Parotid gland (tissue), 1 donor: ENCODE results near the genes LMX1A and RXRG.

DNA sequence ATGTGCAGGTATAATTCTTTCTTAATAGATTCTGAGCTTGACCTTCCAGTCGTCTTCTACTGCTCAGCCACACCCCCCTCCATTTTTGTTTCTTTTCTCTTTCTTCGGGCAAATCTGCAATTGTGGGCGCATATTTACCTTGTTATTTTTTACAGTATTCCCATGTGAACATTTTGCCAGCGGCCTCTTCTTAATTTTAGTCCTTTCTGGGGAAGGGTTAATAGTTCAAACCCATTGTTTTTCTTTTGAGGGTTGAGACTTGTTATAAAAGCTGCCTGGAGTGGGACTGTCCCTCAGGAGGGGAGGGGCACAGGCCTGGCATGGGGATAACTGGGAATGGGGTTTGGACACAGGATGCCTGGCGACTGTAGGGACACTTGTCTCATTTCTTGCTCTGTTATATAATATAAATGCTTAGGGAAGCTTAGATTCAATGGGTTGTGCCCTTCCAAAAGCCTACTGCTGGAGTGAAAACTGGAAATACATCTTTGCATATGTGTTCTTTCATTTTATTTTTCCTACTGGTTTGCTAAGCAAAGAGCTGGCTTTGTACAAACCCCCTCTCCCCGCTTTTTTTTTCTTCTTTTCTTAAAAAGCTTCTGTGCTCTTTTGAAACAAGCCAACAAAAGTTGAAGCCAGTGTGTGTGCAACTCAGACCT, 40.4 kb downstream of the PBX1 start:
- PRO-cap = no peak

GRCh38 chr1:164606732-164607617, 48.0 kb downstream of the PBX1 start:
- PRO-cap = no peak

- PRO-cap = unidirectional peak, minus-strand start at chr1:164647364
These were observed 88.3 kb downstream of the PBX1 start for GRCh38 chr1:164647241-164647688.

DNA sequence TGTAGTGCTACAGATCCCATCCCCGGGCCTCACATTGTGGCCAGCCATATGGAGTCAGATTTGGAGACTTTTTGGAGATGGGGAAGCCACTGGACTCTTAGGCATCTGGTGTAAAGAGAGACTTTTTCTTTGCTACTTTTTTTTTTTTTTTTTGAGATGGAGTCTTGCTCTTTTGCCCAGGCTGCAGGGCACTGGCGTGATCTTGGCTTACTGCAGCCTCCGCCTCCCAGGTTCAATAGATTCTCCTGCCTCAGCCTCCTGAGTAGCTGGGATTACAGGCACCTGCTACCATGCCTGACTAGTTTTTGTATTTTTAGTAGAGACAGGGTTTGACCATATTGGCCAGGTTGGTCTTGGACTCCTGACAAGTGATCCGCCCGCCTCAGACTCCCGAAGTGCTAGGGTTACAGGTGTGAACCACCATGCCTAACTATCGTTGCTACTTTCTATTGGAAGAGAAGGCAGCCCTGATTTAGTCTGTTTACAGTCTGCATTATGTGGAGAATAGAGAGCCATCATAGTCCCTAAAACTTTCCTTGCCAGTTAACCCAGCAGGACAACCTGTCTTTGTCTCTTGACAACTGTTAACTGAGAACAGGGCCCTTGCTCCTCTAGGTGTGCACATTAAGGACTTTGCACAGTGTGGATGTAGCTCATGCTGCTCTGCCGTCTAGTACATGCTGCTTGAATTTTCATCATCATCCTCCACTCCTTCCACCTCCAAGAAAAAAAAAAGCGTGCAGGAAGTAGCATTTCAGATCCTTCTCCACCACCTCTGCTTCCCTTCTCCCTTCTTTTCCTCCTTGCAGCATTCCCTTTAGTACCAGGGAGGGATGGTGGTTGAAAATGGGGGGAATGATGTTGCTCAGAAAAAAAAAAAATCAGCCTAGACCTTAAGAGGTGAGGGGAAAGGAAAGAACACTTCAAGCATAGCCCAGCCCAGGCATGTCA, 91.4 kb downstream of the PBX1 start:
- PRO-cap = no peak

GRCh38 chr1:164699531-164700890, 141.0 kb downstream of the PBX1 start:
- PRO-cap = no peak

DNA sequence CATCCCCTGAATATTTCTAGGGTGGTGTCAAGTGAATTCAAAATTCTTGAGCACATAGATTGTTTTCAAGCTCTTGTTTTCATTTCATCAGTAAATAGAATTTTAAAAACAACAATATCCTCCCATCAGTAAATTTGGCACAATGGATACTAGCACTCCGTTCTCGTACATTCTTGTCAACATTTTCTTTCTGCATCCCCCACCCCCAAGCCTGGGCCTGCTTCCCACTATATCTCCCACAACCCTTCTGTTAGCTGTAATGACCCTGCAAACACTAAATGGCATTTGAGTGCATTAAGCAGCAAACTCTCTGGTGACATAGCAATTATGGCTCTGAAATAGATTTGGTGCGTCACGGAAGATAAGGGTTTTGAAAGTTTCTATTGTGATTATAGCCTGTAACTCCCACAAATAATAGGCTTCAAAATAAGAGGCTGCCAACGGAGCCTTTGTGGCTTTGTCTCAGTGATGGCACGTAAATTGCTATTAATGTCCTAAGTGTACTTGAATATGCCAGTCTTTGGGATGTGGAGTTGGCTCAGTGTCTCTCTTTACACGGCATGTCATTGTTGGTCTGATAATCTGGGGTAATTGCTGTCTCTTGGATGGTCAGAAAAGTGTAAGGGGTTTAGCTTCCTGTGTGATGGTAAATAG, 277.6 kb downstream of the PBX1 start:
- PRO-cap = no peak

DNA sequence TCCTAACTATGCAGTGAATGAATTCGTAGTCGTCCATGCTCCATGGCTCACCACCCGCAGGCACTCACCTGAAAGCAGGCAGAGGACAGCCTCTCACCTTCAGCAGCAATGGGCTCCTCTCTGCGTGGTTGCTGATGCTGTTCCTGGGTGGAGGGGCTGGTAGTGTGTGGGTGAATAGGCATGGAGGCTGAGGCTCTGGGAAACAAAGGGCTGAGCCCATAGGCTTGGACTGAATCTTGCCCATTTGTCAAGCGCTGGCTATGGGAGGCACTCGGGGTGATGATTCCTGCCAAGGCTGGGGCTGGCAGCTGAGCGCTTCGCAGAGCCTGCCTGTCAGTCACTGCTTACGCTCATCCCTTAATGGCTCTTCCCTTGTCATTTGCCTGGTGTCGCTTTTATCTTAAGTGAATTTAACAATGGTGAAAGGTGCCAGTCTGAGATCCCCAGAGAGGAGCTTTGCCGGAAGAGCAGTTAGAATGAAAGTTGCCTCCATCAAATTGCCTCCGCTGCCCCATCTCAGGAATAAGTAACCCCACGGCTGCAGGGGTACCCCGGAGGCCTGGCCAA, 353.3 kb downstream of the PBX1 start:
- PRO-cap = no peak

DNA sequence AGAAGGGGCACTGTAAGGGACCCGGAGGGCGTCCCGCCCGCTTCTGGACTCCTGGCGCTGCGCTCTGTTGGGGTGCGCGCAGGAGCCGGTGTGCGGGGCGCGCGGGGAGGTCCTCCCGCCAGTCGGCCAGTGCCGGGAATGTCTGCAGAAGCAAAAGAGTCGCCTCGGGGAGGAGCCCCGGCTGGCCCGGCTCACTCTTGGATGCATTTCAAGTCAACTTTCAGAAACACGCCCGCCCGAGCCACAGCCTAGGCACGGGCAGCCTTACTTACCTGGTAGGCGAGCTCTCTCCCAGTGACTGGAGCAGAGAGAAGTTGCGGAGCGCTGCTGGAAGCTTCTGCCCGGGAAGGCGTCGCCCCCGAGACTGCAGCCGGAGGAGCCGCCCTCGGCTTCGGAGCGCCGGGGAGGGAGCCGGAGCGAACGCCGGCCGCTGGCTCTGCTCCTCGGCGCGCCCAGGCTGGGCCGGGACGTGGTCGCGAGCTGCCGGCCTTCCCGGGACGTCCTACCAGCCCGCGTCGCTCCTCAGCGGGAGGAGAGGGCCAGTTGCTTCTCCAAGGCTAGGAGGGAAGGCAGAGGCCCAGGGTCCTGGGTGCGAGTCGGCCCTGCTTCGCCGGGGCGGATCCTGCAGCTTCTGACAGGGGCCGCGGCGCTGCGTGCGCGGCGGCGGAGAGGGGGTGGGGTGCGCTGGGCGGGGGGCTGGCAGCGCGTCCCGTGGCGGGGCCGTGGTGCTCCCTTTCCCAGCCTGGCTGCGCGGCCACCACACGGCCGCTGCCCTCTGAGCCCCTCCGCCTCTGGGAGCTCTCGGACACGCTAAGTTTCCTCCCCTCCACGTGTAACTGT, at the start of gene LMX1A:
Gene LMX1A, minus strand, starts transcription at position 633 of the 840 bp plus-strand sequence.
- PRO-cap = no peak

- PRO-cap = no peak
These were observed at the start of gene RXRG for GRCh38 chr1:165444895-165445533. TSS of gene RXRG (minus strand) at chr1:165445126.

DNA sequence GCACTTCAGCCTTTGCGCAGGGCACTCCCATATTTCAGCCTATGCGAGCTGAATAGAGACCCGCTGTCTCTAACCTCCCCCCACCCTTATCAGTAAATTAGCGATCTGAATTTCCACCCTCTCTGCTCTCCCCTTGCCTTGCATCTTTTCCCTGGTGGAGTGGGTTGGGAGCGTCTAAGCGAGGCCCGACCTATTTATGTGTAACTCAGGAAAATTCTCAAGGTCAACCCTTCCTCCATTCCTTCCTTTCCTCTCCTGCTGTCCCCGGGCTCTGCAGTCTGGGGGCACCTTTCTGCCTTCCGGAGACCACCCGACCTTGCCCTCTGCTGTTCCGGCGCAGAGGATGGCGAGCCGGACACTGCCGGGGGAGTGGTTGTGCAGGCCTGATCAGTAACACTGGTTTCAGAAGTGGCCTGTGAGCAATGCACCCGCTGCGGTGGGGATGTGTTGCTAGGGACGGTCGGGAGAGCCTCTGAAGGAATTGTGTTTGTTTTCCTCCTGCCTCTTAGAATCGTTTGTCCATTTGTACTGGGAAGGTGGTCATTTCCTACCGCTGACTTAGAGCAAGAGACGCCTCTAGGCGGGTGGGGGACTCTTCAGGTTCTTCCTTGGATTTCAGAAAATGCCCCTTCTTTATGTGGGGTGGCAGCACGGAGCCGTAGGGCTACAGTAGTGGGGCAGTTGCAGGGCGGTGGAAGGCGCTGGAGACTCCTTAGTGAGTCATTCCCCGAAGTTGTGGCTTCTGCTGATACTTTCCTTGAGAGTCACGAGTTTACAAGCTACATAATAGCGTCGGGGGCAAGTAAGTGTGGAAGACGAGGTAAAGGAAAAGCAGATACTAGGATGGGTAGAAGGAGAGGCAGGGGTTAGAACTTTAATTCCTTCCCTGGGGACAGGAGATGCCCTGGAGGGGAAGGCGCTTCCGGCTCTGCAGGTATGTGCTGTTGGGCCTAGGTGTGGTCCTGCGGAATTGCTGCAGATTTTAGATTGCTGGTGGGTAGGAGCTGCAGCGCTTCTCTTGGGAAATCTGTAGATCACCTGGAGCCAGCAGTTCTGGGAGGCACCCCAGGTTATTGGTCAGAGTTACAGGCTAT, 654 bp downstream of the MGST3 start:
- PRO-cap = unidirectional peak, plus-strand start at position 812 of the sequence

DNA sequence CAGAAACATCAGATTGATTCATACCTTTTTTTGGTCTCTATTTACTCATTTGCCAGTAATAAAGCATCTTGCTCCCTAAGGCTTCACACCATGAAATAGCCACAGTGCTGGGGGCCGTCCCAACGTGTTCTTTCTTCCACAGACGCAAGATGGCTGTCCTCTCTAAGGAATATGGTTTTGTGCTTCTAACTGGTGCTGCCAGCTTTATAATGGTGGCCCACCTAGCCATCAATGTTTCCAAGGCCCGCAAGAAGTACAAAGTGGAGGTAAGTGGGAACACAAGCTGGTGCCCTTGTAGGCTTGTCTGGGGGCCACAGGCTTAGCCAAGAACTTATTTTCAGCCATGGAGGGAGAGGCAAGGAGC, 18.6 kb downstream of the MGST3 start:
- PRO-cap = no peak

DNA sequence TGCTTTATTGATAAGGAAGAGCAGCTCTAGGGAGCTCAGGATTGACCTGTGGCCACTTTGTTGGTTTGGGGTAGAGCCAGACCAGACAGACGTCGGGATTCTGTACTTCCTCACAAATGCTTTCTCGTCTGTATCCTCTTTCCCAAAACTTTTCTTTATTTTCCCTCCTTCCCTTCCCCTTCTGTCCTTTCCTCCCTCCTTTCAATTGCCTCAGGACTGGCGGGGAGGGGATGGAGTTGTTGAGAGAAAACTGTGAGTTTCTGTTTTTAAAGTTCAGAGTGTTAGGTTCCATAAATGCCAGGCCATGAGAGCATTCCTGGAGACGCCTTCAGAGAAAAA, 68.1 kb downstream of the UCK2 start:
- PRO-cap = no peak

DNA sequence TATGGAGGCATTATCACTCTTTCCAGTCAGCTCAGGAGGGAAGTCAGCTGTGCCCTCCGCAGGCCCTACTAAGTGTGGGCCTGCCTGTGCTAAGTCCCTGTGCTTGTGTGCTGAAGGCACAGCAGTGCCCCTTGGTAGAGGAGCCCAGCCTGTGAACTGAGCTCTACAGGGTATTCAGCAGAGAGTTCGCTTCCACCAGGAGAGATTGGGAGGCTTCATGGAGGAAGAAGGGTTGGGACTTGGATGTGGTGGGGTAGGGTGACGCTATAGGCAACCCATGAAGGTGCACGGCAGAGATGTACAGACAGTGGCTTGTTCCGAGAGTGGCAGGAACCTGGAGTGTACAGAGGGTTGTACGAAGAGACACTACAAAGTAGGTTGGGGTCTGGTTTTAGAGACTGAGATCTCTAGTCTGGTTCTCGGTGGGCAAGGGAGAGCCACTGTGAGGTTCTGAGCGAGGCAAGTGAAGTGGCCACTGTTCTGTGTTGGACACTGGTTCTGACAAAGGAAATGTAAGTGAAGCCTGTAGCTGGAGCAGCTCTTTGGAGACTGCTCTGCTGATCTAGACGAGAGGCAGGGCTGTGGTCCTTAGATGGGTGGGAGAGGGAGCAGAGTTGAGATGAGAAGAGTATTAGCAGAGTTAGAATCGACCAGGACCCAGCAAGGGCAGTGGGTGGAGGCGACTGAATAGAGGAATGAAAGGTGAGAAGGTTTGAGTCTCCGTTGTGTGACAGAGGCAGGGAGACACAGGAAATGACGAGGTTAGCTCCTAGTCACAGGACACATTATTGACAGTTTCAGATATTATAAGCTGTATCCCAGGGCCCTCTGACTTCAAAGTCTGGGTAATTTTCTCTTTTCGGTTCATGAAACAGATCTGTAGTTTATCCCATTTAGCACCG, 69.6 kb downstream of the UCK2 start:
- PRO-cap = no peak

DNA sequence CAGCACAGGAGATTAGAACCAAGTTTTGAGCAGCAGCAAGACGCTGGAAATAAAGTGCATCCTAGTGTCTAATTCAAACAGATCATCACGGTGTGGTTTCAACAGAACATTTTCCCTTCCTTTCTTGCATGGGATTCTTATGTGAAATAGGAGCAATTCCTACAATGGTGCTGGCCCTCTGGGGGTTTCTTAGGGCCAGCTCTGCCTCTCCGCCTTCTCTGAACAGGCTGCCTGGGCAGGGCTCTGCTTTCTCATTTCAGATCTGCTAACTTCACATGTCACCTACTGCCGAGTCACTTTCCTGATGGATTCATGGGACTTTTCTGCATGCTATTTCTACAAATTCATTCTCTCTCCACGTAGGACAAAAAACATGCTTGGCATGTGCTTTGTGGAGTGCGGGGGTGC, 71.2 kb downstream of the UCK2 start:
- PRO-cap = no peak

DNA sequence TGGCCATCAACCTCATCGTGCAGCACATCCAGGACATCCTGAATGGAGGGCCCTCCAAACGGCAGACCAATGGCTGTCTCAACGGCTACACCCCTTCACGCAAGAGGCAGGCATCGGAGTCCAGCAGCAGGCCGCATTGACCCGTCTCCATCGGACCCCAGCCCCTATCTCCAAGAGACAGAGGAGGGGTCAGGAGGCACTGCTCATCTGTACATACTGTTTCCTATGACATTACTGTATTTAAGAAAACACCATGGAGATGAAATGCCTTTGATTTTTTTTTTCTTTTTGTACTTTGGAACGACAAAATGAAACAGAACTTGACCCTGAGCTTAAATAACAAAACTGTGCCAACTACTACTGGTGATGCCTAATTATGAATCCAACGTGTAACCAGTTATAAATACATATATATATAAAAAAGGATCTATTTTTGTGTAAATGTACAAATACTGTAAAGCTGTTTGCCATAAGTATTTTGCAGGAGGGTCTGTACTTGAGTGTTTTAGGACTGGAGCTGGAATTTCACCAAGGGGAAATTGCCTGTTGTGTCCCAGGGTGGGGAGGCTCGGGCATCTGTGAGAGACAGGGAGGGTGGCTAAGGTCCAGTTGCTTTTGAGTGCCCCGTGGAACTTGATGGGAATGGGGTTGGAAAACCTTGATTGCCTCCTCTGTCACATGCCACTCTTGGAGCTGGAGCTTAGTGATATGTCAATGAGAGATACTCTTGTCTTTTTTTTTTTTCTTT, 80.4 kb downstream of the UCK2 start:
- PRO-cap = no peak

DNA sequence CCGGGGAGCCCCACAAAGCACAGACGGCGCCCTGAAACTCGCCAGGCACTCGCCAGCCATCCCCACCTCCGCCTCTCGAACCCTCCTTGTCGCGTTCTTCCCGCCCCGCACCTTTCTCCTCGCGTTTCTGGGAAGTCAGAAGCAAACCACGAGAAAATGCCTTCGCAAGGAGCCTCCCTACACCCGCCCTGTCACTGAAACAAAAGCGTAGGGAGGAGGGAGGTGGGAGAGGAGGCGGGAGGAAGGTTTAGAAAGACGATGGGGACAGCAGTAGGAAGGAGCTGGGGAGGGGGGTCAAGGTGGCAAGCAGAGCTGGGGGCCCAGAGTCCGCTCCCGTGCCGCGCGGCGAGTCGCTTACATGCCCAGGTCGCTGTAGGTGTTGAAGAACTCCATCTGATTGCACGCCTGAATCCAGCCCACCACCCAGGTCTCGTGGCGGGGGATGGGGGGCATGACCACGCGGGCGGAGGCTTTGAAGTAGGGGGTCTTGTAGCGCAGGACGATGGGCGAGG, 1.1 kb downstream of the FAM78B start:
- PRO-cap = no peak

- PRO-cap = no peak
These were observed 110.6 kb upstream of the FAM78B start for GRCh38 chr1:166277534-166277738.

GRCh38 chr1:166307819-166308434, 141.1 kb upstream of the FAM78B start:
- PRO-cap = no peak

DNA sequence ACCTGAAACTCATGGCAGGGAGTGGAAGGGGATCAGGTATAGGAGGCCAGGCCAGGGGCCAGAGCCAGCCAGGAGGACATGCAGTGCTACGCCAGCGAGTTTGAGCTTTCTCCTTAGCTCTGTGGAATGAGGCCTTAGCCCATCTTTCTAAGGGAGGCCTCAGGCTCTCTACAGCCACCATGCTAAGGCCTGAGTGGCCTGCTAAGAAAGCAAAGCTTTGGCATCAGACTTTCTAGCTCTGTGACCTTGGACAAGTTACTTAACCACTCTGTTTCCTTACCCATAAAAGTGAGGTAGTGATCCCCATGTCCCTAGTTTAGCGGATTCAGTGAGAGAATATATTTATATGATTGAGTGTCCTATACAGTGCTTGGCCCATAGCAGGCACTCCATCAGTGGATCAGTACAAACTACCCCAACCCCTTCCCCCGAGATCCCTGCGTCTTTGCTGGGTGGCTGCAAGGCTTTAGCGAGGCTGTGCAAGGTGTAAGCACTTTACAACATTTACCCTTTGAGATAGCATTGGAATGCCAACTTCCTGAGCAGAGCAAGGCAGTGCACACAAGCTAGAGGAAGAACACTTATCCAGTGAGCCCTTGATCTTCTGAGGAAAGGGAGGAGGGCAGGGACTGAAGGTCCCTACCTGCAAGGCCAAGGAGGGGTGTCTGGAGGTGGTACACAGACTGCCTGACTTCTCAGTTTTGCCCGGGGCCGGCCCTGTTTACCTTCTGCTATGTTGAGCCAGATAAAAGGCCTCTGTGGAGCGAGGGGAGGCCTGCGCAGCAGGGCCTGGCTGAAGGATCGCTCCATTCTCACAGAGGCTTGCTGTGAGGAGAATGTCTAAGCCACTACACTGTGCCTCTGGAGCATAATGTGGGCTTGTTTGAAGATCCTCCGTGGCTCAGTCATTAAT, 4.2 kb downstream of the POGK start:
- PRO-cap = no peak

GRCh38 chr1:166902139-166902771, 26.2 kb upstream of the TADA1 start:
- PRO-cap = no peak